Fibroblast of the aortic adventitia (primary cell): Measurements from ENCODE around the gene KCNK1.

GRCh38 chr1:231420459-231420737 is 1.7 kb downstream of the EGLN1 start:
- CAGE, long polyA plus RNA, result no peak

DNA sequence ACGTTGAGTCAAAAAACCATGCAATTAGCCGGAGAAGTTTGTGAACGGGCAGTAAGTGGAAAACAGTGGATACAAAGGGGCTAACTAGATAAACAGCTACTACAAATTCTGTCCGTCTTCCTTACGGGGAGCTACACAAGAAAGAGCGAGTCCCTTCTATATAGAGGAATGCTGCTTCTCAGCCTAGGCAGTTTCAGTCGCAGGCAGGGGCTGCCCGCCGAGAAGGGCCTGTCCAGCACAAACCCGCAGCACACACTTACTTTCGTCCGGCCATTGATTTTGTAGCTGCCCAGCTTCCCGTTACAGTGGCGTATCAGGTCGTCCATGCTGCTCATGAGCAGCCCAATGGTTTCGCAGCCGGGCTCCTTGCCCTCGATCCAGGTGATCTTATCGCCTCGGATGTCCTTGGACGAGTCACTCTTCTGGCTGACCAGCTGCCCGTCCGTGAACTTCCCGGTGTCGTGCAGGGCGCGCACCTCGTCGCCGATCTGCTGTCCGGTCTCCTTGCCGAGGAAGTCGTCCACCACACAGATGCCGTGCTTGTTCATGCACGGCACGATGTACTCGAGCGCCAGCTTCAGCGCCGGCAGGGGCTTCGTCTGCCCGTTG is 1.2 kb downstream of the EGLN1 start:
- CAGE, long polyA plus RNA, result no peak

- CAGE, long polyA plus RNA, result no peak
Measured at GRCh38 chr1:231641301-231641829, 14.8 kb downstream of the DISC1 start.

GRCh38 chr1:231990320-231991052 is 363.9 kb downstream of the DISC1 start:
- CAGE, long polyA plus RNA, result no peak

- CAGE, long polyA plus RNA, result no peak
Measured at GRCh38 chr1:232118304-232118789, 491.8 kb downstream of the DISC1 start.

- CAGE, long polyA plus RNA, result no peak
Measured at GRCh38 chr1:232322144-232322777, 307.7 kb downstream of the SIPA1L2 start.

DNA sequence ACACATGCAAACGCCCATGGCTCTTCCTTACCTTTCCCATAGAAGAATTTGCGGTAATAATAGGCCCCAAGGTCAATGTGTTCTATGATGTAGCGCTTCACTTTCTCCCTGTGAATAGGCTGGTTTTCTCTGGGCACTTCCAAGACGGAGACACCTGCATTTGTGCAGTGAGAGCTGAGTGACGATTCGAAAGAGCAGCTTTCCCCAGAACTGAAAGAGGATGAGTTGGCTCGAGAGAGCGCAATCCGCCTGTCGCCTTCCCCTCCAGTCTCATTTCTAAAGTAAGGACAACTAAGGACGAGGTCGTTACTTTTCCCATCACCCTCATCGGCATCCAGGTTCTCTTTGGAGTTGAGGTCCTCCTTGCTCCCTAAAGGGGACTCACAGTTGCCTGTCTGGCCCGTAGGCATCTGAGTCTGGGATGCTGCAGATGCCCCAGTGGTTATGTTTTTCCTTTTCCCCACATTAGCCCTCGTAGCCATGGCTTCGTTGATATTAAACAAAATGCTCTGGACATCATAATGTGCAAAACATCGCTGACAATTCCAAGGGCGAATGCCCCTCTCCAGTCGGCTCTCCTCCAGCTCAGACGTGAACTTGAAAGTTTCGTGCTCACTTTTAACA is 116.0 kb downstream of the SIPA1L2 start:
- CAGE, long polyA plus RNA, result no peak

DNA sequence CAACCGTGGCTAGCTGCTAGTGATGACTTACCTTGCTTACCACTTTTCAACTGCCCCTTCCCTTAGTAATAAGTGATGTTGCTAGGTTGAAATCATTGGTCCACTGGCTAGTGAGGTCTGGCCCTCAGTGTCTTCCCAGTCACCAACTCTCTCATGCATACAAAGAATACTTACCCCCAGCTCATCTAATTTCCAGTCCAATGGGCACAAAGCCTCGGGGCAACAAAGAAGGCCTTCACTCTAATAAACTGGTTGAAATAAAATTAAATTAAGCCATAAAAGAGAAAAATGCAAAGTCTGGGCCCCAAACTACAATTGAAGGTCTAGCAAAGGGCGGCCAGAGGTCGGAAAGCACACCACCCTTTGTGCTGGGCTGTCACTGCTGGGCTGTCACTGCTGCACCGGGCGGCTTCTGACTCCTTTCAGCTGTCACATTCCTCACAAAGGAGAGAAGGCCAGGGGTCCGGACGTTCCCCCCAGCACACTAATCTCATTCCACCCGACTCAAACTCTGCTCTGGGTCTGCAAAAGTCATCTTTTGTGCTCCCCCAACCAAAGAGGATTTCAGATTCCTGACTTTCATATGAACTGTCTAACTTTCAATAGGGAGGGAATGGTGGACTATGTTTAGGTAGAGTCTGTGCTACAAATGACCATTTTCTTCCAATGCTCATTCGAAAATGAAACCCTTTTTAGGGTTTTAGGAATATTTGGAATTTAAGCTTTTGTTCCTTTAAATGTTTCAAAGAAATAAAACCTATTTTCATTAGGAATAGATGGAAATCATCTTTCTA is 34.7 kb downstream of the SIPA1L2 start:
- CAGE, long polyA plus RNA, result no peak

GRCh38 chr1:232598960-232599906 is 30.7 kb downstream of the SIPA1L2 start:
- CAGE, long polyA plus RNA, result no peak

GRCh38 chr1:232620190-232620850 is 9.6 kb downstream of the SIPA1L2 start:
- CAGE, long polyA plus RNA, result no peak

GRCh38 chr1:232624819-232625163 is 5.1 kb downstream of the SIPA1L2 start:
- CAGE, long polyA plus RNA, result no peak

DNA sequence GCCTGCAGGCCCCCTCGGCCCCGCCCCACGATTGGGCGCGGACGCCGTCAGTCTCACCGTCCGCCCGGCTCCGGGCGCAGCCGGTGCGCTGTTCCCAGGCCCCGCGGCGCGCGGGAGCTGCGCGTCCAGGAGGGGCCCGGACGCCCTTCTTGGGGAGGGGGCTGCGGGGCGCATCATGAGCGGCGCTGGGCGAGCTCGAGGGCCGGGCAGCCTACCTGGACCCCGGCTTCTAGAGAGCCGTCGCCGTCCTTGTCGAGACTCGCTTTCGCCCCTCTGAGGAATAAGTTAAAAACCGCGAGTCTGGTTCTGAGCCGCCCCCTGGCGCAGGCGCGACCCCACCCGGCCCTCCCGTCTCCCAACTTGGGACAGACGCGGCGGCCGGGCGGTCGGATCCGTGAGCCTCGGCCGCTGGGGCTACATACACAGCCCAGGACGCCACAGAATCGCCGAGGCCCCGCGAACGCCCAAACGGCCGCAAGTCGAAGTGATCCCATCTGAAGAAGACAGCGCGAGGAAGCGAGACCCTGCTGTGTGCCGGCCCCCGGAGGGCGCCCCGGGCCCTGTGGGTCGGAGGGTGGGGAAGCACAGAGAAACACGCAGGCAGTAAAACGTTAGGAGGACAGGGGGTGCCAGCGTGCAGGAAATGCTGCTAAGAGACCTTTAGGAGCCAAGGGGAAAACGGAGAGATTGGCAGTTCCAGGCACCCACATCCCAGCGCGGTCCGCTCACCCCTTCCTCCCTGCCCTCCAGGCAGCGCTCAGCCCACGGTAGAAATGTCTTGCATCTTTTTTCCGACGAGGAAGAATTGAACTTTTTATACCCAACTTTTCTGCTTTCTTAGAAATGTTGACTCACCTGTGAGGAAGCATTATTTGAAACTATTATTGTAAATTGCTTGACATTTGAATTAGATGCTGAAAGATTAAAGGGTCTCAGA is 550 bp upstream of the SIPA1L2 start:
- CAGE, long polyA plus RNA, result no peak

GRCh38 chr1:232868894-232869344 is 63.7 kb downstream of the MAP10 start:
- CAGE, long polyA plus RNA, result no peak

DNA sequence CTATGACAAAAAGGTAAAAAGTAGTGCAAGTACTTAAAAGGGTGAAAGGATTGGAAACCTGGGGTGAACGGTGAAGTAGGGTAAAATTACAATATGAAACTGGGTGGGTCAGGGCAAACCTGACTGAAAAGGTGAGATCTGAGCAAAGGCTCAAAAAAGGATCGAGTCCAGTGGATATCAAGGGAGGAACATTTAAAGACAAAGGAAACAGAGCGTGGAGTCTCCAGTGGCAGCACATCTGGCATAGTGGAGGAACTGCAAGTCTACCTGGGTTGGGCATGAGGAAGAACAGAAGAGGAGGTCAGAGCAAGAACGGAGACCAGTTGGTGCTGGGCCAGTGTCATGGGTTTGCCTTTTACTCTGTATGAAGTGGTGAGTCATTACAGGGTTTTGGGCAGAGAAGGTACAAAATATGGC is 163.7 kb downstream of the NTPCR start:
- CAGE, long polyA plus RNA, result no peak

DNA sequence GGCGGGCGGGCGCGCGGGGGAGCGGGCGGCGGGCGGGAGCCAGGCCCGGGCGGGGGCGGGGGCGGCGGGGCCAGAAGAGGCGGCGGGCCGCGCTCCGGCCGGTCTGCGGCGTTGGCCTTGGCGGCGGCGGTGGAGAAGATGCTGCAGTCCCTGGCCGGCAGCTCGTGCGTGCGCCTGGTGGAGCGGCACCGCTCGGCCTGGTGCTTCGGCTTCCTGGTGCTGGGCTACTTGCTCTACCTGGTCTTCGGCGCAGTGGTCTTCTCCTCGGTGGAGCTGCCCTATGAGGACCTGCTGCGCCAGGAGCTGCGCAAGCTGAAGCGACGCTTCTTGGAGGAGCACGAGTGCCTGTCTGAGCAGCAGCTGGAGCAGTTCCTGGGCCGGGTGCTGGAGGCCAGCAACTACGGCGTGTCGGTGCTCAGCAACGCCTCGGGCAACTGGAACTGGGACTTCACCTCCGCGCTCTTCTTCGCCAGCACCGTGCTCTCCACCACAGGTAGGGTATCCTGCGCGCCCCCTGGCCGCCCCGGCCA is at the start of gene KCNK1:
Gene KCNK1 (plus strand): TSS at position 73 of the 530 bp plus-strand sequence.
- CAGE, long polyA plus RNA, result no peak

DNA sequence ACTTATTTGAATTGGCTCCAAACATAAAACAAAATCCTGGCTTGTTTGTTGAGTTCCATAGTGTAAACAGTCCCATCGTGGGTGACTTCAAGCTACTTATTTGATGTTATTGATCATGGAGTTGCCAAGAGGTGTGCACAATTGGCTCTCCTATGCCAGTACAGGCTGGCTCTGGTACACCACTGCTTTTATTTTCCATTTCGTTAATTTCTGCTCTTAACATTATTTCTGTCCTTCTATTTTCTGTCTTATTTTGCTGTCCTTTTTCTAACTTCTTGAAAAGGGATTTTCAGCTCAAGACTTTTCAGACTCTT is 1.8 kb upstream of the COA6 start:
- CAGE, long polyA plus RNA, result no peak

DNA sequence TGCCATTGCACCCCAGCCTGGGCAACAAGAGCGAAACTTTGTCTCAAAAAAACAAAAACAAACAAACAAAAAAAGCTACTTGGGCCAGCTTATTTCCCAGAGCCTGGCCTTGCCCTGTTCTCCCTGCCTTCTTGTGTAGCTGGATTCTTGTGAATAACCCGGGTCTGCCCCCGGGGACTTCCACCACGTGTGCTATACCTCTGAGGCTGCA is 30.4 kb upstream of the TARBP1 start:
- CAGE, long polyA plus RNA, result no peak

- CAGE, long polyA plus RNA, result no peak
Measured at GRCh38 chr1:234518824-234519322, 39.9 kb upstream of the TARBP1 start.

DNA sequence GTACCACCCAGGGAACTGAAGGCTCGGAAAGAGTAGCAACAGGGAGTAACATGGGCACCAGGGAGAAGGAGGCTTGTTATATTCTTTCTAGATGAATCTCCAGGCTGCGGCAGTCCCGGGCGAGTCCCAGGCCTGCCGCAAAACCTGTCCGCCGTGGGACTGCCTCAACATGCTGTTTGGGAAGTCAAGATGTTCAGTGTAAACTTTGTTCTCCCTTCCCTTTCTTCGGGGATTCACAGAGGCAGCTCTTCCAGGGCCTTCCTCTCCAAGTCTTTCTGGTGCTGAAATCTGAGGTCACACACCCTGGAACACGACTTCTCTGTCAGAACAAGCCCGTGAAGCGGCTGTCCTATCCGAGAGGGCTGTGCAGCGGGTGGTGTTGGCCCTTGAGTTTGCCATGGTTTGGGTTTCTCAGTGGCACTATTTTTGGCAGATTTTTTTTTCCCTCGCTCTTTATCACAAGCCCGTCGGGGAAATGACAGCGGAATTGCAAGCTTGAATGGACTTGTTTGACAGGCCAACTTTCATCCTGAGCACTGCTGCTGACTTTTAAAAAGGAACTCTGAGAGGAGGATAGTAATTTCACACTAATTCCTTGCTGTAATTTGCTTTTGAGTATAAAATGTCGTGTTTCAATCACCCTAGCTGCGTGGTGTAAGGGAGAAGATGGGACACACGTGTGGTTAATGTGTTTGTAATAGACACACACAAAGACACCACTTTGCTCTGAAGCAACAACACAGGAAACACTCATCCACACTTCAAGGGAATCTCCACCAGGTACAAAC is 60.0 kb upstream of the TARBP1 start:
- CAGE, long polyA plus RNA, result no peak

DNA sequence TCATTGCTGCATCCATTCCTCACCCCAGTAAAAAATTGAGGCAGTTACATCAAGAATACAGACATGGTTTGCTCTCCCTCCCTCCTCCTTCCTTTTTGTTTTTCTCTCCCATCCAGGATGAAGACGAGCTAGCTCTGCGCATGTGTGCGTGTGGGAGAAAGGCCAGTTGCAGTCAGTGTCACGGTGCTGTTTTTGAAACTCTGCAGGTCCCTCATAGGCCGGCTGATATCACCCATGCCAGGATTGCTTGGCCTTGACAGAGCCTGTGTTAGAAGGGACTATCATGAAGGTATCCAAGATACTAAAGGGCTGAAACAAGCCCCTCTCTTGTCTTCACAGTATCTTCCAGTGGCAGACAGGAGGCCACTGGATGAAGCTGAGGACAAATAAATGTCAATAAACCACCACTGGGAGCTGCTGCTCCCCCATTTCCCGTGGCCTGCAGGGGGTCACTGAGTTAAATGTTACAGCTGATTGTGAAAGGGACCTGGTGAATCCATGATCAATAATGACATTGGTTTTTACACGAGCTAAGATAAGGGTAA is 64.5 kb upstream of the TARBP1 start:
- CAGE, long polyA plus RNA, result no peak